ENCODE measurements around the genes LTBP4, CYP2A7 and CYP2S1.

DNA sequence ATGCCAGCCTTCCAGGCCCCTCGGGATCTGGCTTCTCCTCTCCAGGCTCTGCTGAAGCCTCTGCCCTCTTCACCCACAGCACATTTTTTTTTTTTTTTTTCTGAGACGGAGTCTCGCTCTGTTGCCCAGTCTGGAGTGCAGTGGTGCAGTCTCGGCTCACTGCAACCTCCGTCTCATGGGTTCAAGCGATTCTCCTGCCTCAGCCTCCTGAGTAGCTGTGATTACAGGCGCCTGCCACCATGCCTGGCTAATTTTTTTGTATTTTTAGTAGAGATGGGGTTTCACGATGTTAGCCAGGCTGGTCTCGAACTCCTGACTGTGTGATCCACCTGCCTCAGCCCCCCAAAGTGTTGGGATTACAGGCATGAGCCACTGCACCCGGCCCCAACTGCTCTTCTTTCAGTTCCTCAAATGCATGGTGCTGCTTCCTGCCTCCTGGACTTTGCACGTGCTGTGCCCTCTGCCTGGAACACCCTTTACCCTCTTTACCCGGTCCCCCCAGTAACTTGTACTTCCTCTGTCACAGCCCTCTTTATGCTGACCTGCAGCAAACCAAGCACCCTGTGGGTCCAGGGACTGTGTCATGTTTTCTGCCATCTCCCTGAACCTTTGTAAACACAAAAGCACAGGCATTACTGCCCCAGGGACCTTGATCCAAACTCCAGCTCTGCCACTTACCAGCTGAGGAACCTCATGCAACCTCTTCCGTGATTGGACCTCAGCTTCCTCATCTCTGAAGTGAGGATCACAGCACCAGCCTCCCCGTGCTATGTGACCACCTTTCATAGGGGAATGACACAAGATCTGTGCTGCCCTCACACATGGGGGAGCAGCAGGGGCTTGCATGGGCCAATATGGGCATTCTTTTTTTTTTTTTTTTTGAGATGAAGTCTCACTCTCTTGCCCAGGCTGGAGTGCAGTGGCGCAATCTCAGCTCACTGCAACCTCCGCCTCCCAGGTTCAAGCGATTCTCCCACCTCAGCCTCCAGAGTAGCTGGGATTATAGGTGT lies 3.8 kb downstream of the BLVRB start:
- PRO-cap, result no peak

GRCh38 chr19:40580493-40581078 lies 3.9 kb downstream of the SHKBP1 start:
- PRO-cap, result no peak

DNA sequence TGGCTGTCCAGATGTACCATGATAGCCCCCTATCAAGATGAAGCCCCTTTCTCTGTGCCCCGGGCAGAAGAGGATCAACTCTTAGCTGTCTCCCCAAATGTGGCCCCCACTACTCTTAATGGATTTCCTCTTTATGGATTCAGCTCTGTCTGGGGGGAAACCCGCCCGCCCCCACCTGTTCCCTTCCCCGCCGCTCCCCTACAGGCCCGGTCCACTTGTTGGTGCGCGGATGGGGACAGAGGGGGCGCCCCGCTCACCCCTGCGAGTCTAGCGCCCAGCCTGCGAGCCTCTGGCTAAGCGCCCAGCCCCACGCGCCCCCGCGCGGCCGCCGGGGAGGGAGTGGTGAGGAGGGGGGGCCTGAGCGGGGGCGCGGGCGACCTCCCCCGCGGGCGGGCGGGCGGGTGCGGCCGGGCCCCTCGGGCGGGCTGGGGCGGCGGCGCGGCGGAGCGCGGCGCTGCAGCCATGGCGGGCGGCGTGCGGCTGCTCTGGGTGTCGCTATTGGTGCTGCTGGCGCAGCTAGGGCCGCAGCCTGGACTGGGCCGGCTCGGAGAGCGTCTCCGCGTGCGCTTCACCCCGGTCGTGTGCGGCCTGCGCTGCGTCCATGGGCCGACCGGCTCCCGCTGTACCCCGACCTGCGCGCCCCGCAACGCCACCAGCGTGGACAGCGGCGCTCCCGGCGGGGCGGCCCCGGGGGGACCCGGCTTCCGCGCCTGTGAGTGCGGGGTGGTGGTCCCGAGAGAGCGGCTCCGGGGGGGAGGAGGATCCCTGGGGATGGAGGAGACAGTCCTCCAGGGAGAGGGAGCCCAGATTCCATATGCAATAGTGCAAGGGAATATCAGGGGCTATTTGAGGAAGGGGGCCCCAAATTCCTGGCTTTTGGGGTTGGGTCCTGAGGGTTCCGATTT lies at the start of gene LTBP4:
Gene LTBP4 (plus strand): TSS at position 444 of the 905 bp plus-strand sequence.
- PRO-cap, result no peak

- PRO-cap, result no peak
Observed at GRCh38 chr19:40603023-40603389, 1.8 kb downstream of the LTBP4 start.

- PRO-cap, result no peak
Observed at GRCh38 chr19:40616859-40617457, 15.8 kb downstream of the LTBP4 start.

GRCh38 chr19:40719398-40719831 lies 2.5 kb downstream of the ITPKC start:
- PRO-cap, result no peak

GRCh38 chr19:40800362-40800666 lies 1.3 kb downstream of the EGLN2 start:
- PRO-cap, result no peak

DNA sequence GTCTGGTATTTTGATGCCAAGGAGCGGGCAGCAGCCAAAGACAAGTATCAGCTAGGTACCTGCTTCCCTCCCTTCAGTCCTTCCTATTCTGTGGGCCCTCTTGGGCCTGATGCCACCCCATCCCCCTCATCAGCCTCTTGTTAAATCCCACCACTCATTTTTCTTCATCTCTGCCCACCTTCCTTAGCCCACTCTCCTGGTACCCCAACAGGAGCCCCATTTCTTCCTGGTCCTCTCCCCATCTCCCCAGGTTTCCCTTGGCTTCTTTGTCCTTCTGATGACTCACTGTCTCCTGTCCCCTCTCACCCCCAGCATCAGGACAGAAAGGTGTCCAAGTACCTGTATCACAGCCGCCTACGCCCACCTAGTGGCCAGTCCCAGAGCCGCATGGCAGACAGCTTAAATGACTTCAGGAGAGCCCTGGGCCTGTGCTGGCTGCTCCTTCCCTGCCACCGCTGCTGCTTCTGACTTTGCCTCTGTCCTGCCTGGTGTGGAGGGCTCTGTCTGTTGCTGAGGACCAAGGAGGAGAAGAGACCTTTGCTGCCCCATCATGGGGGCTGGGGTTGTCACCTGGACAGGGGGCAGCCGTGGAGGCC lies 8.6 kb downstream of the EGLN2 start:
- PRO-cap, result no peak

DNA sequence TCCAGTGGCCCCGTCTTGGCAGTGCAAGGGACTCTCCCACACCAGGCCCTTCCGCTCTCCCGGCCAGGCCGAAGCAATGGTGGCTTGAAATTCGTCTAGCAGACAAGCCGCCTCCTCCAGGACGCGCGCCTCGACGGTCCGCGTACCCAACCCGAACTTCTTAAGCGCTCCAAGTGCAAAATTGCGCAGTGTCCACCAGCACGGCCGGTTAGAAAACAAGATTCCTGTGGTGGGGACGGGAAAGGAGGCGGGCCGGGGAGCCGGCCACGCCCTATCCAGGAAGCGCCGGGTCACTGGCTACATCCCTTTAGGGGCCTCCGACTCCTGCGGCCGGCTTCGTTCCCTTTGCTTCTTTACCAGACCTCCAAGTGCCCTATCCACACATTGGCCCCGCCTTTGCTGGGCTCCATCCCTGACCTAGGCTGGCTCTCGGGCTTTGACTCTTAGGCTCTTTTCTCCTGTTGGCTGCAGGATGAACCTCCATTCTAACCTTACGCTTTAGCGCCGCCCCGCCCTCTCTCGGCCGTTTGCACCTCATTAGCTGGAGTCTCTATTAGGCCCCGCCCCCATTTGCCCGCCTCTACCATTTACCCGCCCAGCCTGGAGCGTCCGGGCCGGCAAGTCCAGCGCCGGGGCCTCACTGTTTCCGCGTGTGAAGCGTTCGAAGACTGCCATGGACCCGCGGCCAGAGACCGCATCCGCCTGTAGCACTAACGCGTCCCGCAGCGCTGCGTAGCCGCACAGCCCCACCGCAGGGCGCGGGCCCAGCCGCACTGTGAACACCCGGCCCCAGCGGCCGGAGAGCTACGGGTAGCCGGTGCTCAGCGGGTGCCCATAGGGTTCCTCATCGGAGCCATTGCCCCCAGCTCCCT lies 11.8 kb downstream of the EGLN2 start:
- PRO-cap, result no peak

DNA sequence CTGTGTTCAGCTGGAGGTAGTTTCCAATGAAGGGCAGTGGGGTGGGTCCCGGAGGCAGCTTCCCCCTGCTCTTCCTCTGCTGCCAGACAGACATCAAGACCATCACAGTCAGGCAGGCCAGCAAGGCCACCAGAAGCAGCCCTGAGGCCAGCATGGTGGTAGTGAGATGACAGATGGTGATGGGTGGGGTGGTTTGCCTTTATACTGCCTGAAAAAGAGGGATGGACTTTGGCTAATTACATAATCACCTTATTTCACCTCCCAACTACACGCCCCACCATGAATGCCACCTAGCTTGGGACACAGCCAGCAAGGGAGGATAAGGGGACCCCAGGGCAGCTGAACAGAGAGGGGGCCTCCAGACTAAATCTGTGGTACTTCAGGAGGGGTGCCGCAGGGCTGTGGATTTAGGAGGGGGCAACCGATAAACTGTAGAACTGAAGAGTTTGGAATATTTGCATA lies at the start of gene CYP2A7:
Gene CYP2A7 (minus strand): TSS at position 175 of the 462 bp plus-strand sequence.
- PRO-cap, result no peak

DNA sequence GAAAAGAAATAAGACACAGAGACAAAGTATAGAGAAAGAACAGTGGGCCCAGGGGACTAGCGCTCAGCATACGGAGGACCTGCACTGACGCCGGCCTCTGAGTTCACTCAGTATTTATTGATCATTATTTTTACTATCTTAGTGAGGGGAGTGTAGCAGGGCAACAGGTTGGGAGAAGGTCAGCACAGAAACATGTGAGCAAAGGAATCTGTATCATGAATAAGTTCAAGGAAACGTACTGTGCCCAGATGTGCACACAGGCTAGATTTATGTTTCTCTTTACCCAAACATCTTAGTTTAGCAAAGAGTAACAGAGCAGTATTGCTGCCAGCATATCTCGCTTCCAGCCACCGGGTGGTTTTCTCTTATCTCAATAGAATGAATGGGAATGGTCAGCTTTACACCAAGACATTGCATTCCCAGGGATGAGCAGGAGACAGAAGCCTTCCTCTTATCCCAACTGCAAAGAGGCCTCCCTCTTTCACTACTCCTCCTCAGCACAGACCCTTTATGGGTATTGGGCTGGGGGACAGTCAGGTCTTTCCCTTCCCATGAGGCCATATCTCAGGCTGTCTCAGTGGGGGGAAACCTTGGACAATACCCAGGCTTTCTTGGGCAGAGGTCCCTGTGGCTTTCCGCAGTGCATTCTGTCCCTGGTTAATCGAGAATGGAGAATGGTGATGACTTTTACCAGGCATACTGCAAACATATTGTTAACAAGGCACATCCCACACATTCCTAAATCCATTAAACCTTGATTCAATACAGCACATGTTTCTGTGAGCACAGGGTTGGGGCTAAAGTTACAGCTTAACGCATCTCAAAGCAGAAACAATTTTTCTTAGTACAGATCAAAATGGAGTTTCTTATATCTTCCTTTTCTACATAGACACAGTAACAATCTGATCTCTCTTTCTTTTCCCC lies 40.5 kb upstream of the CYP2A7 start:
- PRO-cap, result no peak

DNA sequence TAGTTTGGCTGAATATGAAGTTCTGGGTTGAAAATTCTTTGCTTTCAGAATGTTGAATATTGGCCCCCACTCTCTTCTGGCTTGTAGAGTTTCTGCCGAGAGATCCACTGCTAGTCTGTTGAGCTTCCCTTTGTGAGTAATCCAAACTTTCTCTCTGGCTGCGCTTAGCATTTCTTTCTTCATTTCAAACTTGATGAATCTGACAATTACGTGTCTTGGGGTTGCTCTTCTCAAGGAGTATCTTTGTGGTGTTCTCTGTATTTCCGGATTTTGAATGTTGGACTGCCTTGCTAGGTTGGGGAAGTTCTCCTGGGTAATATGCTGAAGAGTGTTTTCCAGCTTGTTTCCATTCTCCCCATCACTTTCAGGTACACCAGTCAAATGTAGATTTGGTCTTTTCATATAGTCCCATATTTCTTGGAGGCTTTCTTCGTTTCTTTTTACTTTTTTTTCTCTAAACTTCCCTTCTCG lies 21.3 kb upstream of the CYP2B6 start:
- PRO-cap, result no peak

- PRO-cap, result no peak
Observed at GRCh38 chr19:41192691-41193701, at the start of gene CYP2S1. Gene CYP2S1 (plus strand): TSS chr19:41193219.

DNA sequence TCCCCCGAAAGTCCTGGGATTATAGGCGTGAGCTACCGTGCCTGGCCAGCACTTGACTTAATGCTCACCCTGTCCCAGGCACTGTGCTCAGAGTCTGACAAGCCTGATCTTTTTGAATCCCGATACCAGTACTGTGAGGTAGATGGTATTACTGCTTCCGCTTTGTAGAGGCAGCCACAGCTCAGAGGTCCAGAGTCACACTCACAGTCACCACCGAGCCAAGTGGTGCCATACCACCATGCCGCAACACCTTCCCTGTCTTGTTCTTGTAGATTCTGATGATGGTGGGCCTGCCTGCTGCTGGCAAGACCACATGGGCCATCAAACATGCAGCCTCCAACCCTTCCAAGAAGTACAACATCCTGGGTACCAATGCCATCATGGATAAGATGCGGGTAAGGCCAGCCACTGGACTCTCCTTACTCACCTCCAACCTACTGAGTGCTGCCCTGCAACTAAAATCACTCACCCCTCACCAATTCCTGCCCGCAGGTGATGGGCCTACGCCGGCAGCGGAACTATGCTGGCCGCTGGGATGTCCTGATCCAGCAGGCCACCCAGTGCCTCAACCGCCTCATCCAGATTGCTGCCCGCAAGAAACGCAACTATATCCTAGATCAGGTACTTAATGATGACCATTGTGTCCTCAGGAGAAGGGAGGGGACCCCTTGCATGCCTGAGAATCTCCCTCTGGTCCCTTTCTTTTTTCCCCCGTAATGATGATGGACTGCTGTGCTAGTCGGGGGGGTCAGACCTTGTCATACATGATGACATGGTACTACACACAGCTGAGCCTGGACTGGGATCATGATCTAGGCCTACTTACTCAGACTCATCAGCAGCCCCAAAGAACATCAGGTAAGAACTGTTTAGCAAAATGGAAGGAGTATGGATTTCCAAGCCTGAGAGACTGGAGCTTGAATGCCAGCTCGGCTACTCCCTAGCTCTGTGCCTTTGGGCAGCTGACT lies 15.6 kb upstream of the CCDC97 start:
- PRO-cap, result no peak

GRCh38 chr19:41304472-41305137 lies 5.4 kb upstream of the CCDC97 start:
- PRO-cap, result no peak

DNA sequence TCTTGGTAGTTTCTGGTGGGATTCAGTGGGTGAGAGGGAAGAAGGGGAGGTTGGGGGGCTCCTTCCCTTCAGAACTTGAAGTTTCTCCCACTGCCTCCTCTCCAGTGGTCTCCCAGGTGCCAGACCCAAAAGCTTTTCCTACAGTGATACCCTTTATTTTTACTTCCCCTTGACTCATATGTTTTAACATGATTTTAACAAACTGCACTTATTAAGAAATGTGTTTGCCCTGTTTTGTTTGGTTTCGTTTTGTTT lies 2.7 kb upstream of the CCDC97 start:
- PRO-cap, result no peak

DNA sequence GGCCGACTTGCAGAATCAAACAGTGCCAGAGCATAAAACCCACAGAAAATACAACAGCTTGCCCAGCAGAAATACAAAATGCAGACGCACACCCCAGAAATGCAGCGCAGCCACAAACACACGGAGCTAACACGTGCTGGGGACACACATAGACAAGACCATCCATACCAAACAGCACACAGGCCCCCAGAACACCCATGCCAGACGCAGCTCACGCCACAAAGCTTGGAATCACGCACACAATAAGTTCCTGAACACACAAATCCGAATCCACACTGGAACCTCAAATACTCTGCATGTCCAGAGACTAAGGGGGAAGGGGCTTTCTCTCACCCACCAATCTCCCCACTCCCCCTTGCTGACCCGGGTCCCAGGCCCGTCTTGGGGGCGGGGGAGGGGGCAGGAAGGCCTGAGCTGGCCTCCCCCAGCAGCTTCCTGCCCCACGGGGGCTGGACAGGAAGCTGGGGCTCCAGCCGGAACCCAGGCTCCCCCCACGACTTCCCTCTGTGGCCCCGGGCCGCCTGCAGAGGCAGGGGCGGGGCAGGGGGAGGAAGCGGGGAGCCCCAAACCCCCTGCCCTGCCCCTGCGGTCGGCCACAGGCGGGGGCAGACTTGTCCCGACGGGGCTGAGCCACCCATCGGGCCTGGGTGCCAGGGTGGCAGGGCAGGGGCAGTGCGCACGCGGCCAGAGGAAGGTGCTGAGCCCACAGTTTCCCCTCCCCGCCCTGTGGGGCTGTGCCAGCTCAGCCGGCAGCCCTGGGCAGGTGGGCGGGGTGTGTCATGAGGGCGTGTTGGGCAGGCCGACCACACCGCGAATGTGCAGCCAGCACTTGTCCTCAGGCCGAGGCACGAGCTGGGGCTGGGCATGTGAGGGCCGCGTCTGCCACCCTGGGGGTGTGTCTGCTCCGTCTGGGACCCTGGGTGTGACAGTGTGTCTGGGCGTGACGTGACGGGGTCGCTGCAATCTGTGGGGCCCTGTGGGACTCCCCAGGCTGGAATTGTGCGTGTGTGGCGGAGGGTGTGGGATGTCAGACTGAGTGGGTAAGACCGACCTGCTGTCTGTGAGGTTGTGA lies 17.5 kb downstream of the CCDC97 start:
- PRO-cap, result bidirectional peak, plus-strand start at position 637 of the sequence, minus-strand start at position 451 of the sequence

DNA sequence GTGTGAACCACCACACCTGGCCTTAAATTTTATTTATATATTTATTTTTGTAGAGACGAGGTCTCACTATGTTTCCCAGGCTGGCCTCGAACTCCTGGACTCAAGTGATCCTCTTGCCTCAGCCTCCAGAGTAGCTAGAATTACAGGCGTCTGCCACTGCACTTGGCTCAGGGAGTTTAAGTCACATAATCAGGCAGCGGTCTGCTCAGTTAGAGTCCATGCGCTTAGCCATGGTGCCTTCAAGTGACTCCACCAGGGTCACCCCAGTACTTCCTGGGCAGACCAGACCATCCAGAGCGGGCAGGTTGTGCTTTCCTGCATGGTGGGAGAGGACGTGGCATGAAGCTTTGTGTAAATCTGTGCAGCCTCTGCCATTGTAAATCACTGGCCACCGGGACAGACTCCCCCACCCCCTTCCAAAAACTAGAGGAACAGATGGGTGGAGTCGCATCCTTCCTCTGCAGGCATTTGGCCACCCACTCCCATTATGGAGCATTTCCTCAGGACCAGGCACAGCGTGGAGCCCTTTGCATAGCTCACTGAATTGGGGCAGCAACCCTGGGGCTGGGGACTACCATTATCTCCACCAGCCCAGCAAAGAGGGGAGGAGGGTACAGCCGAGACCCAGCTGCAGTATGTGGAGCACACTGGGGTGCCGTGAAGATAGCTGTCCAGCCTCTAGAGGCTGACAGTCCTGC lies 8.1 kb downstream of the BCKDHA start:
- PRO-cap, result no peak

- PRO-cap, result no peak
Observed at GRCh38 chr19:41414363-41414747, 12.8 kb downstream of the B3GNT8 start.

GRCh38 chr19:41426905-41427256 lies 293 bp downstream of the B3GNT8 start:
- PRO-cap, result no peak

Data from SEM (cell line).